ENCODE data around the genes SCNN1A, C12orf57 and PTPN6.

- RRBS = no CpG with 5 or more reads among the region's 13 CpGs
Measured at GRCh38 chr12:6266989-6267766, 43.3 kb upstream of the PLEKHG6 start.

GRCh38 chr12:6272920-6273263, 37.6 kb upstream of the PLEKHG6 start:
- RRBS = no CpG with 5 or more reads among the region's 7 CpGs

GRCh38 chr12:6277161-6277525, 33.3 kb upstream of the PLEKHG6 start:
- RRBS = no CpG with 5 or more reads among the region's 4 CpGs

- RRBS = 3% methylated on average over 35 of the region's 91 CpGs
Measured at GRCh38 chr12:6278464-6279359, 31.8 kb upstream of the PLEKHG6 start.

- RRBS = no CpG with 5 or more reads among the region's 4 CpGs
Measured at GRCh38 chr12:6303036-6303366, 7.5 kb upstream of the PLEKHG6 start.

DNA sequence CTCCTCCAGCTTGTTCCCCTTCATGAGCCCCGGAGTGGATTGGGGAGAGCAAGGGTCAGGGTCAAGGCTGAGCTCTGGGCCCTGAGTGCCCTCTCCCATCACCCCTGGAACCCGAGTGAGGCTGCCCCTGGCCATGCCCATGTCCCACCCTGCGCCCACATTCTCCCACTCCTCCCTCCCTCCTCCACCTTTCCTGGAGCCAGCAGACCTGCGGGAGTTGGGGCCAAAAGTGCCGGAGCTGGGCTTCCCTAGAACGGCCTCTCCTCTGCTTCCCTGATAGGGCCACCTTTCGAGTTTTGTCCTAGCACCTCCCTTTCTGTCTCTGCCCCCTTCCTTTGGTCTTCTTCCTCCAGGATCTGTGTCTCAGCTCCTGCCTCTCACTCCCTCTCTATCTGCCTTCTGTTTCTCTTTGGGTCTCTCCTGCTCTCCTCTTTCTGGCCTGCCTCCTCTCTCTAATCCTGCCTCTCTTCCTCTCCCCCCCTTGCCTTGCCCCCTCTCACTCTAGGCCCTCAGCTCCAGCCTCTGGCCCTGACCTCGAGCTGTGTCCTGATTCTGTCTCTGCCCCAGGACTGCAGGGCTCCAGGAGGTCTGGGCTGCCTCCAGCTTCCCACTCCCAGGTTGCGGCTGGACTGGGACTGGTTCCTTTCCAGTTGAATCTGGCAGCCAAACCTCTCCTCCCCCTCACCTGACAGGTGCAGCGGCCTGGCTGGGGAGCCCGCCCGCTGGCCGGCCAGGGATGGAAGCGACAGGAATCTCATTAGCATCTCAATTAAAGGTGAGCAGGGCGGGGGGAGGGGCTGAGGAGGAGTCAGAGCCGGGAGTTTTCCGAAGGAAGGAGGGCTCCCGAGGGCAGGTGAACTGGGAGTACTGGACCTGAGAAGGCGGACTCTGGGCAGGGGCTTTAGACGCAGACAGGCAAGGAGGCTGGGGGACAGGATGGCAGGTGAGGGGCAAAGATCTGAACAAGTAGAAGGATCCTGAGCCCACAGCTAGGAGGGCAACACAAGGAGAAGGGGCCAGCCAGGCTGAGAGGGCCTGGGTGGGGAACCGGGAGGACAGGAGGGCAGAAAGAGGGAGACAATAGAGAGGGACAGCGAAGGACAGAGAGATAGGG, at the start of gene SCNN1A:
SCNN1A (minus strand) TSS at position 744 of the 1,114 bp plus-strand sequence.
- RRBS = 36% methylated on average over 2 of the region's 22 CpGs

DNA sequence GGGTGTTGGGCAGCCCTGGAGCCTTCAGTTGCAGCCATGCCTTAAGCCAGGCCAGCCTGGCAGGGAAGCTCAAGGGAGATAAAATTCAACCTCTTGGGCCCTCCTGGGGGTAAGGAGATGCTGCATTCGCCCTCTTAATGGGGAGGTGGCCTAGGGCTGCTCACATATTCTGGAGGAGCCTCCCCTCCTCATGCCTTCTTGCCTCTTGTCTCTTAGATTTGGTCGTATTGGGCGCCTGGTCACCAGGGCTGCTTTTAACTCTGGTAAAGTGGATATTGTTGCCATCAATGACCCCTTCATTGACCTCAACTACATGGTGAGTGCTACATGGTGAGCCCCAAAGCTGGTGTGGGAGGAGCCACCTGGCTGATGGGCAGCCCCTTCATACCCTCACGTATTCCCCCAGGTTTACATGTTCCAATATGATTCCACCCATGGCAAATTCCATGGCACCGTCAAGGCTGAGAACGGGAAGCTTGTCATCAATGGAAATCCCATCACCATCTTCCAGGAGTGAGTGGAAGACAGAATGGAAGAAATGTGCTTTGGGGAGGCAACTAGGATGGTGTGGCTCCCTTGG, 2.1 kb downstream of the GAPDH start:
- RRBS = no CpG with 5 or more reads among the region's 6 CpGs

DNA sequence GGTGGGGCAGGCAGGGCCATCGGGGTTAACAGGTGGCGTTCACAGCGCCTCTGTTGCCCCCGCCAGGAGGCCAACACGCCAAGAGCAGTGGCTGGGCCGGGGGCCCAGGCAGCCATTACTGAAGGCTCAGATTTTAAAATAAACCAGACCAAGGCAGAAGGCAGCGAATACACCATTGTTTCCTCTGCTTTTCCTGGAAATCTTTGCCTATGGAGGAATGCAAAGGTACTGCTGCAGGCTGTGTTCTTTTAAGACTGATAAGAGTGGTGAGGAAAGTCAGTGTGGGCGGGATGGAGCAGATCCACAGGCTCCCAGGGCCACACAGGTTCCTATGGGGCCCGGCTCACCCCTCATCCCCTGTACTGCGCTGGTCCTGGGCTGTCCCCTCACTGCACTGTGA, 7.3 kb downstream of the GAPDH start:
- RRBS = no CpG with 5 or more reads among the region's 10 CpGs

DNA sequence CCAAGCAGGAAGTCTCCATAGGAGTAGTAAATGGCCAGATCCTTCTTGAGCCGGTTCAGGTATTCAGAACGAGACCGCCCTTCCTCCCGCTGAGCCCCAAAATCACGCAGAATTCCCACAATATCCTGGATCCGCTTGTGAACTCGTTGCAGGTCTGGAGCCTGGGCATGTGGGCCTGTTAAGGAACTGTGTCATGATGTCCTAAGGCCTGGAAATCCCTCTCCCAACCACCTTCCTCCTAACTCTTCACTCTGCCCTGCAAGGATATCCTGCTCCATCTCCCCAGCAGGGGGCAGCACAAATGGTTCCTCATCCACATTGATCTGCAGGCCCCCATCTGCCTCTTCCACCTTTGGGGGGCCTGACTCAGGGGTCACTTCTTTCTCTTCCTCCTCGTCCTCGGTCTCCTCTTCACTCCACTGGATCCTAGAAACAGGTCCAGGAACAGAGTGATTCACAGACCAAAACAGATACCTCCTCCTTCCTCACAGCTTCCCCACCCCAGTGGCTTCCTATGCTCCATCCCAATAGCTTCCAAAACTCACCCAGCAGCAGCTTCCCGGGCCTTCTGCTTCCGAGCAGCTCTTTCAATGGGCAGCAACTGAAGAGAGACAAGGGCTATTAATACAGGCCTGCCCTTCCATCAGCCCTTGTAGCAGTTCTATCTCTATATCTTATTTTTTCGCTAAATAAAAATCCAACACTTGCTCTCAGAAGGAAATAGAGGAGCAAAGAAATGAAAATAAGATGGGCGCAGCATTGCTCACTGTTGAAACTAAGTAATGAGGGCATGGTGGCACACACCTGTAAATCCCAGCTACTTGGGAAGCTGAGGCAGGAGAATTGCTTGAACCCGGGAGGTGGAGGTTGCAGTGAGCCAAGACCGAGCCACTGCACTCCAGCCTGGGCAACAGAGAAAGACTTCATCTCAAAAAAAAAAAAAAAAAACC, 4.5 kb downstream of the NOP2 start:
- RRBS = no CpG with 5 or more reads among the region's 15 CpGs

- RRBS = no CpG with 5 or more reads among the region's 15 CpGs
Measured at GRCh38 chr12:6569748-6570594, 1.9 kb upstream of the NOP2 start.

DNA sequence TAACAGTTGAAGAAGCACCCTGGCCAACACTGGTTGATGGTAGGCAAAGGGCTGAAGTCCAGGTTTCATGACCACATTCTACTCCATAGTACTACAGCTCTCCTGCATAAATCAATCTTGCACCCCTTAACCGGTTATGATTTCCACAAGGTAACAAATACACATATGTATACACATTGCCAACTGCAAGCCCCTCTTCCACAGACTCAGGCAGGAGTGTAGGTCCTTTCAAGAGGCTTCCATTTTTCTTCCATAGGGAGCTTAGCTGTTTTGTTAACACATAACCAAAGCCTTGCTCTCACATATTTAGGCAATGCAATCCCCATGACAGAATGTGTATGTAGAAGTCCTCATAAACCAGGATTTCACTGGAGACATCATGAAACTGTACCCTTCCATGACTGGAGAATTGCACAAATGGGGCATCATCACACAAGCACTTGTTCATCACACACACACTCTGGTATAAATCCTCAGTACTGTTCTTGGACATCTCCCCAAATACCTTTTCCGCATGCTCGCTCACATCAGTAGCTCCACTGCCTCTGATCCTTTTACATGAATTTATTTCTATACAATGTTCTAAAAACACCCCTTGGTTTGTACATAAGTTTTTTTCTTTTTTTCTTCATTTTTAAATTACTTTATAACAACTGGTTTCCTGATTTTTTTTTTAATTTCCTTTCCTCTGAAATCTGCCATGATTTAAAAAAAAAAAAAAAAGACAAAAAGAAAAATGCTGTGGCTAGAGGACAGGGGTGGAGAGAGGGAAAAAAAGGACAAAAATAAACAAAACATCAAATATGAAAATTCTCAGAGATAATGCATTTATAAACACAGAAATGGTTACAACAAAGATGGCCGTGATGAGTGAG, 3.2 kb upstream of the ING4 start:
- RRBS = no CpG with 5 or more reads among the region's 4 CpGs

- RRBS = no CpG with 5 or more reads among the region's 11 CpGs
Measured at GRCh38 chr12:6703472-6704028, 2.9 kb upstream of the PIANP start.

DNA sequence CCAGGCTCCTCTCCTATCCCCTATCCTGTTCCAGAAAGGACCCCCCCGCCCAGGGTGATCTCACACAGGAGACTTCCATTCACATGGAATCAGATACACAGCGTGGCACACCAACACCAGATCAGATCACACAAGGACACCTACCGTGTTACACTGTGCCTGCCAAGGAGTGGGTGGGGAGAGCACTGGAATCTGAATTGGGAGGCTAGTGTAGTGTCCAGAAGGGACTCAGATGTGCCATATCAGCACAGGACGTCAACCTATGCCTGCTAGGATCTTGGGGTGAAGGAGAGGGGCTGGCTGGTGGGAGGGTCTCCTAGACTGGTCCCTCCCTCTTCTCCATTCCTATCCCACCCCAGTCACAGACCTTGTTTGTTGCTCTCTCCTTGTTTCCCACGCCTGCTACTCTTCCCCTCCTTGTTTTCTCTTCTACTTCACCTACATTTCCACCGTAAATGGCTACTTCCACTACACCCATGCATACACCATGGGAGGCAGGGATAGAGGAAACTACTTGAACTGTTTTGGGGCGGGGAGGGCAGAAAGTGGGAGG, 2.4 kb downstream of the PTMS start:
- RRBS = no CpG with 5 or more reads among the region's 7 CpGs

GRCh38 chr12:6774528-6775507, 2.5 kb downstream of the LAG3 start:
- RRBS = no CpG with 5 or more reads among the region's 22 CpGs

DNA sequence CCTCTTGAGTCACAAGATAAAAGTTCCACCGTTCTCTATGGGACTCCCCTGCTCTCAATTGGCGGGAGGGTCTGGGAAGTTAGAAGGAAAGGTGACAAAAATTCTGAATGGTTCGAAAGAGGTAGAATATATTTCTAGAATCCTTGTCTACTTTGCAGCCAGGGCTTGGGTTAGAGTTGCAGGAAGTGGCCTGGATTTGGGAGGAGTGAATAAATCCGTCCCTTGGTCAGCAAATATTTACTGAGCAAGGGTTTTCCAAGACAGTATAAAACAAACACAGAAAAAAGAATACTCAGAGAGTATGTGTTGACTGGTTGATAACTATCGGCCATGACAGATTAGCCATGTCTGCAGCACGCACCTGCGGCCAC, 3.4 kb downstream of the LAG3 start:
- RRBS = no CpG with 5 or more reads among the region's 7 CpGs

DNA sequence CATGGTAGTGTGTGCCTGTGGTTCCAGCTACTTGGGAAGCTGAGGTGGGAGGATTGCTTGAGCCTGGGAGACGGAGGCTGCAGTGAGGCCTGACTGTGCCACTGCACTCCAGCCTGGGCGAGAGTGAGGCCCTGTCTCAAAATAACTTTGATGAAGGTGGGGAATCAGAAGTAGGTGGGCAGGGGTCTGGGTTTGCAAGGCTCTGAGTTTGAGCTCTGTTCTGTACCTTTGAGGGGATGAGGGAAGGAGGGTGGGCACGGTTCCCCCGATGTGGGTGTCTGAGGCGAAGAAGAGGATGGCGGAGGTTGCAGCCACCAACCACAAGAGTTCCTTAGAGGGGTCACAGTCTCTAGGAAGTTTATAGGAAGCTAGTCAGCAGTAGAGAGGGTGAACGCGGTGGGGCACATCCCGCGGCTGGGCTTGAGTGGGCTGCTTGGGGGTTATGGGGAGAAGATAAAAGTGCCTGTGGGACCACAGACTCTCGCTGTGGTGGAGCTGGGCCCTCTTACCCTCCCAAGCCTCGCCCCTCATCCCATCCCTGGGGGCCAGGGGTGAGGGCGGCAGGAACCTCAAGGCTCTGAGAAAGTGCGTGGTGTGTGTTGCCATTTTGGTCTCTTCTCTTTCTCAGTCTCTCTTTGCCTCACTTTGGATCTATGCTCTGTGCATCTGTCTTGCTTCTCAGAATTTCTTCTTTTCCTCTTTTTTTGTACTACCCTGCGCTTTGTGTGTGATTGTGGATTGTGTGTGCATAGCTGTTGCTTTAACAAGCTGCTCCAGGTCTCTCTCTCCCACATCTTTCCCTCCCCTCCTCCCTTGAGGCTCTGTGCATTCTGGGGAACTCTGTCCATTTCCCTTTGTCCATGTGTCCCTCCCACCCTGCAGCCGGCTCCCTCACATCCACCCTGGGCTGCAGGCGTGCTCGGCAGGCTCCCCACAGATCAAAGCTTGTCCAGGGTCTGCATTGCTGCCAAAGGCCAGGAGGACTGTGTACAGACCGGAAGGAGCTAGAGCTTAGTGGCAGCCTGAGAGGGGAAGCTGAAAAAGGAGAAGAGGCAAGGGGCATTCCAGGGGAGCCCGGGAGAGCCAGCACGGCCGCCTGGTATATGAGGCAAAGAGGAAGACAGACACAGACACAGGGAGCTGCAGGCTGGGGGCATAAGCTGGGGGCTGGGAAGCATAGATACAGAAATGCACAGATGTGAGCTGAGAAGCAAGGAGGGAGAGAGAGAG, 2.8 kb downstream of the CD4 start:
- RRBS = 31% methylated on average over 2 of the region's 22 CpGs

- RRBS = no CpG with 5 or more reads among the region's 13 CpGs
Measured at GRCh38 chr12:6818835-6819575, 2.6 kb upstream of the GPR162 start.

- RRBS = 3% methylated on average over 4 of the region's 52 CpGs
Measured at GRCh38 chr12:6943189-6944377, at the start of gene C12orf57. Gene C12orf57 (plus strand): TSS chr12:6944022.

DNA sequence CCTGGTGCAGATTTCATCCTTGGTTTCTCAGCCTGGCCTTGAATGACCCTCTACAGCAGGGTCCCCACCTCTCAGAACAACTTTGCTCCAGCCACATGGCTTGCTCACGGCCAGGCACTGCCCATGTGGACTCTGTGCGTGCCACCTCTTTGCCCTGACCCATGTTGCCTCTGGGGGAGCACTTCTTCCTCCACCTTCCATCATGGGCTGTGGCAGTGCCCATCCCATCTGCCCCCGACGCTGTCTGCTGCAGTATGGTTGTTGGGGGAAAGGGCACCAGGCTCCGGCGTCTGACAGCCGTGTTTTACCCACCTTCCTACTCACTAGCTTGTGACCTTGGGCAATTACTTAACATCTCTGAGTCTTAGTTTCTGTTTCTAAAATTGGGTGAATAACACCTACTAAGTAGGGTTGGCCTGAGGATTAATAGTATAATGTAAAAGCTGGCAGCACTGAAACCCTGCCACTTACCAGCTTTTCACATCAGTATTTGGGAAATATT, 1.9 kb upstream of the PTPN6 start:
- RRBS = no CpG with 5 or more reads among the region's 7 CpGs

DNA sequence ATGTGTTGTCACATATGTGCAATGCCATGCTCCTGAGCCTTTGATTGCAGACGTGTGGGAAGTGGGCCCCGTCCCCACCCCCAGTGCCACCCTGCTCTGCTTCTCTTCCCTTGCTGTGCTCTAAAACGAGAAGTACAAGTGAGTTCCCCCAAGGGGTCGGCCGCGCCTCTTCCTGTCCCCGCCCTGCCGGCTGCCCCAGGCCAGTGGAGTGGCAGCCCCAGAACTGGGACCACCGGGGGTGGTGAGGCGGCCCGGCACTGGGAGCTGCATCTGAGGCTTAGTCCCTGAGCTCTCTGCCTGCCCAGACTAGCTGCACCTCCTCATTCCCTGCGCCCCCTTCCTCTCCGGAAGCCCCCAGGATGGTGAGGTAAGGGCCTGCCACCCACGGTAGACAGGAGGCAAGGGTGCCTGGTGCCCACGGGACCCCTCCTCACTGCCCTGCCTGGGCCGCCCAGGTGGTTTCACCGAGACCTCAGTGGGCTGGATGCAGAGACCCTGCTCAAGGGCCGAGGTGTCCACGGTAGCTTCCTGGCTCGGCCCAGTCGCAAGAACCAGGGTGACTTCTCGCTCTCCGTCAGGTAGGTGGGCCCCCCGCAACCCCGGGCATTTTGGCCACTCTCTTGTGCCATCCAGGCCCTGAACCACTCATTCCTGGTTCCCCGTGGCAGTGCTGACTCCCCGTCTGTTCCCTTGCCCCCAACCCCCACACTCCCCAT, at the start of gene PTPN6:
PTPN6 (plus strand) TSS at position 203 of the 716 bp plus-strand sequence.
- RRBS = 65% methylated on average over 5 of the region's 27 CpGs